Jejunum (tissue), 1 donor: ENCODE results near the genes NAPB and CSTL1.

DNA sequence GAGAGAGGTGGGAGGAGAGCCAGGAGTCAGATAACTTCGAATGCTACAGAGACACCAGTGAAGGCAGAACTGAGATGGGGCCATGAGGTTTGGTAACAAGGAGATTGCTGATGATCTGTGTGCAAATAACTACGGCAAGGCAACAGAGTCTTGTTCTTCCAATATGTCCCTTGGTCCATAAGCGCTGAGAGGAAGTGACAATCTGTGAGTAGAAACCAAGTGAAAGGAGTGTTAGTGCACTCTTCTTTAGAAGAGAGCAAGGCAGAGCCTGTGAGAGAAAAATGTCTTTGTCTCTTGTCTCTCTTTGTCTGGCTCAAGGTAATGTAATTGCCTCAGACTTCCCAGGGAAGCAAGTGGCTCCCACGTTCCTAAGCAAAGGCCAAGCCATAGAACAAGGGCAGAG is 211.3 kb upstream of the FOXA2 start:
- PRO-cap, result no peak

DNA sequence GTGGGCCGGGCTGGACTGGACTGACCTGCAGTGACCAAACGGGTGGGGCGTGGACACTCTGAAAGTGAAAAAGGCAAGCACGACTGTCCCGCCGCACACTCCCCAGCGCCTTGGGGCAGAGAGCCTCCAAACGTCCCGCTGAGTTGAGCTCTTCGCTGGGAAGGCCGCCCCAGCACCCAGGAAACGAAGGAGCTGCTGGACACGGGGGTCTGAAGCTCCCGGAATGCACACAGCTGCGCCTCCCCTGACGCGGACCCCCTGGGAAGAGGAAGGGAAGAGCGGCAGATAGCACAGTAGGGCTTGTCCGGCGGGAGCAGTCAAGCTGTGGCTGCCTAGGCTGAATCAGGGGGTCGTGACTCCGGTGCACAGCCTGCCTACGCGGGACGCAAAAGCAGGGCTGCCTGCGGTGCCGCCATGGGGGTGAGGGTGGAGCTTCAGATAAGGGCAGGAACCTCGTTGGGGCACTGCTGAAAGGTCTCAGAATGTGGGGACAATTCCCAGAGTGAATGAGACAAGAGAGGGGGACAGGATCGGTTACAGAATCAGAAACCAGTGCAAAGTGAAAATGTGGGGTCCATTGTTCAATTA is 1.8 kb upstream of the THBD start:
- PRO-cap, result unidirectional peak, plus-strand start at position 96 of the sequence

GRCh38 chr20:23084646-23085603 is 1.2 kb downstream of the CD93 start:
- PRO-cap, result unidirectional peak, minus-strand start at chr20:23085045; bidirectional peak, plus-strand start at chr20:23085719, minus-strand start at chr20:23085519

DNA sequence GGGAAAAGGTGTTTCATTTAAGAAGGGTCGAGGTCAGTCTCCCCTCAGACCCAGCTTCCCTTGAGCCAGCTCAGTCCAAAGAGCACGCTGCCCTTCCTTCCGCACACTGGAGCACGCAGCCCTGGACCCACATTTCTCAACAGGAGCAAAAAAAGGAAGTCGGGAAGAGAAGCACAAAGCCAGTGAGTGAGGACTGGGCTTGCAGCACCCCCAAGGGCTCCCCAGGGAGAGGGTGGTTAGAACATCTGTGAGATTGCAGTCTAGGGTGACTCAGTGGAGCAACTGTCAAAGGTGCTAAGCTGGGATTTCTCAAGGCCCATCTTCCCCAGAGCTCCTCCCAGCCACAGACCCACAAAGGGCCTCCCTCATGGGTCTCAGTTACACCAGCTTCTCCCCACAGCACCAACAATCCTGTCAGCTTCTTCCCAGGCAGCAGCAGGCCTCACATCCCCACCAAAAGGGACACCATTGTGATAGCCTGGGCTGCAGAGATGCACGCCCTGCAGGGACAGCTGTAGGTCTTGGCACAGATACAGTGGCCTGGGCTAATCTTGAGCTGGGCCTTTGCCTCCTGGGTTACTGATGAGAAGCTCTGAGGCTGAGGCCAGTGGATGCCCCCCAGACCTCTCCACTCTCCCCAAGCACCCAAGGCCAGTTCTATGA is 39.6 kb upstream of the CD93 start:
- PRO-cap, result bidirectional peak, plus-strand start at position 377 of the sequence, minus-strand start at position 108 of the sequence

DNA sequence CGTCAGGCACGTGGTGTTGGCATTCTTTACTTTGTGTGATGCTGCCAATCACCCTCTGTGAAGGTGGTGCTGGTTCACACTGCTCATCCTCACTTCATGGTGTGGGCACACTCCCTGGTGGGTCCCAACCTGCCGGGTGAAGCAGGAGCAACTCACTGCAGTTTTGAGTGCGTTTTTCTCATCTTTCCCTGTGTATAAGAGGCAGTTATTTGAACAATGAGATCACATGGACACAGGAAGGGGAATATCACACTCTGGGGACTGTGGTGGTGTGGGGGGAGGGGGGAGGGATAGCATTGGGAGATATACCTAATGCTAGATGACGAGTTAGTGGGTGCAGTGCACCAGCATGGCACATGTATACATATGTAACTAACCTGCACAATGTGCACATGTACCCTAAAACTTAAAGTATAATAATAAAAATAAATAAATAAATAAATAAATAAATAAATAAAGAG is 53.6 kb upstream of the CD93 start:
- PRO-cap, result no peak

DNA sequence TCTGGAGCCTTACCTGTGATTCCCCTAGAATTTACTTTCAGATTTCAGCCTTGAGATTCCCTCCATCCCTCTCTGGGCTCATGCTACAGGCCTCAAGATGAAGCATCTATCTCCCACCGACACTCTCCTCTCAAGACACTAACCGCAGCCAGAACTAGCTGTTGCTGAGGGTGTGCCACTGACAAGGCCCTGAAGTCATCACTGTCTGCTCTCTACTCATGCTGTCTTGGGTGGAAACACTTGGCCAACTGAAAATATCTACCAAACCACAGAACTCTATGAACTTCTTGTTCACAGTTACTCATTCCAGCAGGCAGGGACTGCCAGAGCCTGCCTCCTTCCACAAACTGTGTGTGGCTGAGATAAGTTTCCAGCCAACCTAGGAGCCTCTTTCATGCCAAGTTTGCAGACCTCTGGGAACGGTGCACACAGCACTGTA is 45.6 kb upstream of the NXT1 start:
- PRO-cap, result no peak

- PRO-cap, result unidirectional peak, plus-strand start at chr20:23361288
Measured at GRCh38 chr20:23360878-23361378, 1.1 kb upstream of the GZF1 start.

DNA sequence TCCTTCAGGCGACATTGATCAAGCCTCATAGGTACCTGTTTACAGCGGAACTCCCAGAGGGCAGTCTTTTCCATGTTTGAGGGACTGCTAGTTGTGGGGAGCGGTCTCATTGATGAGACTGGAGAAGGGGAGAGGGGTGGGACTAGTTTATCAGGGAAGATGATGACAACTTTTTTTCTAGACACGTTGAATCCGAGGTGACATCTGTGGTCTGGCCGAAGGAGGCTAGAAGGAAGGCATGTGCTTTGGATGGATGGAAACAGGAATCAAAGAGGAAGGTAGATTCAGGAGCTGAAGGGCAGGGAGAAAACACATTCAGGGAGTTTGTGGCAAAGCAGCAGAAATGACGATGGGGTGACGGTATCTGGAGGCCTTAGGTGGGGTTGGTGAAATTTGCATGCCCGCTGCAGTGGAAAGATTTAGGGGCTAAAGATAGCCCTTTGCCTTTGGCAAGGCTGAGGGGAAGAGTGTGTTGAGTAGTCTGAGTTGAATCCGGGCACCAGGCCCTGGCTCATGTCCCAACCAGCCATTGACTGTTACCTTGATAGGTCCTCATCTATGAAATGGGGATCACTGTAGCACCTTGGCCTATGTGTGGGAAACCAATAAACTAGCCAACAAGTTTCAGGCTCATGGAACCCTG is 1.2 kb downstream of the GZF1 start:
- PRO-cap, result no peak

DNA sequence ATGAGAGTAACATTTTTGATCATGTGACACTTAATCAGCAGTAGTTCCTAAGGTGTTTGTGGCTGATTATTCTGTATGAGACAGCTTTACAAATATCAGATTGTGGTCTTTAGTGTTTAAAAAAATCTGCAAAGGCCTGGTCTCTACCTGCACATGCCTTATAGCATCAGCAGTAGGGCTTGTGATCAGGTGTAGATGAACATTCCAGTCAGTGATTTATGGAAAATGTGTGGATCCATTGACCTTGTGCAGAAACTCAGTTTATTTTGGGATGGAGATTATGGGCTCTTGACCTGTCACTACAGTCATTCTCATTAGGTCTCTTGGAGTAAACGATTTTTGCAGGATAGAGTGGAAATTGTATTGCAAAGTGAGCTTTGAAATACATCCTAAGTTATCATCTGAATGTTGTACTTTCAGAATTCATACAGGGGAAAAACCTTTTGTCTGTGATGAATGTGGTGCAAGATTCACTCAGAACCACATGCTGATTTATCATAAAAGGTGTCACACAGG is 4.7 kb downstream of the GZF1 start:
- PRO-cap, result no peak

DNA sequence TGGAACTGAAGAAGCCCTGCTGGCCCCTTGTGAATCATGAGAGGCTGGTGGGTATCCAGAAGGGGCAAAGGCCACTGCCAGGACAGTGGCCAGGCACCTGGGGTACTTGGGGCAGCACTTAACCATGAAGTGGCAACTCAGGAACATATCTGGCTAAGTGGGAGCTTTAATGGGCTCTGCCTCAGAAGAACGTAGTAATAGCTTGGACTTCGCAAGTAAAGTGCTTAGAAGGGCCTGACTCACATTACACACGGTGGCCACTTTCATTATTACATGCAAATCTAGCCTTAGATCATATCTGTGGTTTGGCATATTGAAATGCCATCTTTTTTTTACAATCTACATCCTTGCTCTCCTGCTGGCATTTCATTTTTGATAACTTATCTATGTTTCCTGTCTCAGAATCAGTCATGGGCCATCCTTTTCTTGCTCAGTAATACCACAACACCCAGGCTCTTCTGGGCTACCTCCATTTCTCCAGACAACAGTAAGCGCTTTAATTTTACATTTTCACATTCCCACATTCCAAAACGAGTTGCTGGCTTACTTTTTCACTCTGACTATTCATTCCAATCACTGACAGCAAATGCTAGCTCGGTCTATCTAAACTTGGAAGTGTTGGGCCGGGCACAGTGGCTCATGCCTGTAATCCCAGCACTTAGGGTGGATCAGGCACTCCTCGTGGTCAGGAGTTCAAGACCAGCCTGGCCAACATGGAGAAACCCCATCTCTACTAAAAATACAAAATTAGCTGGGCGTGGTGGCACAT is 21.5 kb downstream of the NAPB start:
- PRO-cap, result no peak

GRCh38 chr20:23421091-23421824 is at the start of gene NAPB:
Gene NAPB, minus strand, starts transcription at chr20:23421488.
- PRO-cap, result unidirectional peak, minus-strand start at chr20:23421432

- PRO-cap, result no peak
Measured at GRCh38 chr20:23439567-23439816, at the start of gene CSTL1. Gene CSTL1, plus strand, starts transcription at chr20:23439685.

GRCh38 chr20:23552192-23552611 is 16.1 kb downstream of the CST9L start:
- PRO-cap, result no peak

DNA sequence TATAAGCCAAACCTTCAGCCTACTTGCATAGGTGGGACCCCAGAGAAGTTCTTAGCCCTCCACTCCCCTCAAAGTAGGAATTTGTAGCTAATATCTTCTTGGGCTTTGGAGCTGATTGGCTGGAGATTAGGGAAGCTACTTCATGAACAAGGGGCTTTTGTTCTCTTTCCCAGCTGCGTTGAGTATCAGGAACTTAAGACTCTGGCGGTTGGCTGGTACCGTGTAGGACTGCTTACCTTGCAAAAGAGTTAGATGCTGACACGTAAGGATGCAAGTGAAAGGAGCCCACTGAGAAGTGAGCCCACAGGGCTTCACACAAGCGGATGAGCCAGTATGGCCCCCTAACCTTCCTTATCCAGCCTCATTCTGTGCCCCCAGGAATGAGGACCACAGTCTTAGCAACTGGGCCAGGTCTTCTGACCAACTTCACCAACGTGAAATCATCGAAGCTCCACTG is 12.2 kb downstream of the CST3 start:
- PRO-cap, result no peak

DNA sequence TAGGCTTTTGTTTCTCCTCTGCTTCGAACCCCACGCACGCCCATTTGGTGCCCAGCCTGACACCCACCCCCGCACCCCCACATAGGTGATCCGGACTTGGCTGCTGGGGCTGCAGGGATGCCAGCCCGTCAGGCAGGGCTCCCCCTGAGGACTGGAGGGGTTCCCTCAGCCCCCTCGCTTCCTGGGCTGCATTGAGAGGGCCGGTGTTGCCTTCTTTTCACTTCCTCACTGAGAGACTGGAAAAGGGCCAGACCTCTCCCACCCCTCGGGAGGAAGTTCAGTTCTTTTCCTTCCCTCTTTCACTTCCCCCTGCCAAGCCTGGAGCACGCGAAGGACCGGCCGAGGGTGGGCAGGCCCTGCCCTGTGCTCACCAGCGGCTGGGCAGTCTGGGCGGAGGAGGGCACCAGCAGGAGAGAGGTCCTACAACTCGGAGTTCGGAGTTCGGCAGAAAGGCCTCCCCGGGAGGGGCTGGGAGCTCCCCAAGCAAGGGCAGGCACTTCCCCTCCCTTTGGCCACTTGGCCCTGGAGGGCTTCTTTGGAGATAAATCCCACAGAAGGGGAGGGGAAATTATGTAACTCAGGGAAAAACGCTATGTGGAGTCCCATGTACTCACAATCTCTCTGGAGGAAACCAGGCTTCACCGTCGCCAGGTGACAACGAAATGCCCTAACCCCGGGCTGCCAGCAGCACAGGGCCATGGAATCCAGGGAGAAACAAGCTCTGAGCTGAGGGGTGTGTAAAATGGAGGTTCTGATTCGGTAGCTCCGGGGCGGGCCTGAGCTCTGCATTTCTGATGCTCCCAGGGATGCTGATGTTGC is 18.2 kb upstream of the CST3 start:
- PRO-cap, result no peak

GRCh38 chr20:24470694-24471675 is 1.6 kb downstream of the SYNDIG1 start:
- PRO-cap, result no peak

DNA sequence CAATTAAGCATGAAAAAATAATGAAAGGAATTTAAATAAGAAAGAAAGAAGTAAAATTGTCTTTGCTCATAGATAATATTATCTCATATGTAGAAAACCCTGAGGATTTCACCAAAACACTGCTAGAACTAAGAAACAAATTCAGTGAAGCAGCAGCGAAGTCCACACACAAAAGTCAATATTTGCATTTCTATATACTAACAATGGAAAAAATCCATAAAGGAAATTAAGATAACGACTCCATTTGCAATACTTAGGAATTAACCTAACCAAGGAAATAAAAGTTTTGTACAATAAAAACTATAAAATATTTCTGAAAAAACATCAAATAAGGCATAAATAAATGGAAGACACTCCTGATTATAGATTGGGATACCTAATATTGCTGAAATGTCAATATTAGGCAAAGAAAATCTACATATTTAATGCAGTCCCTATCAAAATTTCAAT is 62.0 kb upstream of the CST7 start:
- PRO-cap, result no peak

DNA sequence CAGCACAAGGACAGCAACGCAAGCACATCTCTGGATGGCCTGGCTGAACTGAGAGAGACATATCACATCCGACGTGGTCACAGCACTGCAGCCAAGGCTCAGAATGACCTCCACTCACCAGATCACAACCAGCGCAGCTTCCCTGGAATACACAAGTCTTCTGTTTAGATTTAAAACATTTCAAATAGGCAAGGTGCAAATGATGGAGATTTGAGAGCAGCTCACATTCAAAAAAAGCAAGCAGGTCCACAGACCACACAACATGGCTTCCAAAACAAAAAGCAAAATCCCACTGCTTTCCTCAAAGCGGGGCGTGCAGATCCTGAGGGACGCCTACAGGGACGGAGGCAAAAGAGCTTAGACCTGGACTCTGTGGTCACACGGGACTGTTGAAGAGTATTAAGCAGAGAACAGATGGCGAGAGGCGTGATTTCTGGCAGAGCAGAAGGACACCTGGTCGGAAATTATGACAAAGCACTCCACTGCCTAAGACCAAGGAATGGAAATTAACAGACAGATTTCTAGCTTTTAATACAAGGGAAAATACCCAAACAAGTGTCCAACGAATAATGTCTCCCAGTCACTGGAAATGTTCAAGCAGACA is 15.3 kb downstream of the CST7 start:
- PRO-cap, result no peak

DNA sequence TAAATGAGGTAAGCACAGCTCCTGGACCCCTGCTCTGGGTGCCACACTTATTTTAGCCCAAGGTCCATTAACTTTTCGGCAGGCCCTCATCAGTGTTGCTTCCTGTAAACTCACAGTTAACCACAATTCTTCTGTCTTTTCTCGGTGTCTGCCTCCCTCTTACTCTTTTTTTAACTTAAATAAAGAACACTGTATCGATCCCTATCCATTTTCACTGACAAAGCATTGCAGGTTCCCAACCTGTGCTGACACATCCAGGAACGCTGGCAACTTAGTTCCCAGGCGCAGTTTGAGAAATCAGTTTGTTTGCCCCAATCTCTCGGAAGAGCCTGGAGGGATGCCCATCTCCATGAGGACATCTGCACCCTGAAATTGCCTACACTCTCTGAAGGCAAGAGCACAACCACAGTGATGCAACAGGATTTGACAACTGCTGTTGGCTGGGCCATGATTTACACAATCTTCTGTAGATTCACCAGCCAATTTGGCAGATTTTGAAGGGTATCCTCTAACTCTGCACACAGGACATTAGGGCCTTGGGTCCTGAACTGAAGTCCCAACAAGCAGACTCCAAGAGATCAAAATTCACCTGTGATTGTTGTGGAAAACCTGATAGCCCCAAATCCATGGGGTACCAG is 3.5 kb downstream of the APMAP start:
- PRO-cap, result no peak

- PRO-cap, result no peak
Measured at GRCh38 chr20:25014632-25015288, 22.2 kb upstream of the APMAP start.